ENCODE data around the genes HAVCR1 and LSM11.

DNA sequence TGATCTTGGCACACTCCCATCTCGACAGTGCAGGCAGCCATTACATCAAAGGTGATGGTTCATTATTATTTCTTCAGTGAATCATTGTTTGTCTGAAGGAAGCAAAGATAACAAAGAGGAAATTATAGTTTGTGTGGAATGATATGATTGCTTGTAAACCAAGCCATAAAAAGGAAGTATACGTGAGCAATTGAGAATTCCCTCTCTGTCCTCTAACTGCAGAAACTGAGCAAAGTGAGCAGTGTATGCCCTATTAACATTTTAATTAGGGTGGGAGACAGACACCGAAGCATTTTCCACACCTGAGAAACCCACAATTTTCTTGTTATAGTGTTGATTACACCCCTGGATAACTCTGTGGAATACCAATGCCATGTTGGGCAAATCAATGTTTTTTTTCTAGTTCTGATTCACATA, 171.5 kb upstream of the PPP1R2B start:
- PRO-cap, 4 experiments = no peak in any of the 4 experiments
- RAMPAGE, long total RNA, 4 experiments = no peak in any of the 4 experiments

GRCh38 chr5:156929596-156929966, 33.4 kb downstream of the TIMD4 start:
- PRO-cap, 4 experiments = no peak in any of the 4 experiments
- RAMPAGE, long total RNA, 4 experiments = no peak in any of the 4 experiments

DNA sequence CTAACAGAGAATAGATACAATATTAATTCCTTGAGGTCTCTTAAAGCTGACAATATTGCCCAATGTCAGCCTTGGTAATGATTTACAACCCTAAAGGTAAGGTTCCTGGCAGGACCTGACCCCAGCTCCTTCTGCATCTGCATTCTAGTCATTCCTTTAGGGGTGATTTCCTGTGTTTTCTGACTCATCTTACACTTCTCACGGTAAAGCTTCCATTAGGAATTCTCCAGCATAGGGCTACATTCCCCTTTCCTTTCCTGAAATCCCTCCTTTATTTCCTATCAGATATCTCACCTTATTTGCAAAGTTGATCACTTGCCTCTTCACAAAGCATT, 9.3 kb downstream of the HAVCR1 start:
- PRO-cap, 4 experiments = no peak in any of the 4 experiments
- RAMPAGE, long total RNA, 4 experiments = no peak in any of the 4 experiments

GRCh38 chr5:157058951-157059377, at the start of gene HAVCR1:
HAVCR1 (minus strand) TSS chr5:157059116.
- PRO-cap, 4 experiments = no peak in any of the 4 experiments
- RAMPAGE, long total RNA, 4 experiments = no peak in any of the 4 experiments

- PRO-cap, 4 experiments = no peak in any of the 4 experiments
- RAMPAGE, long total RNA, 4 experiments = no peak in any of the 4 experiments
Observed at GRCh38 chr5:157159167-157159571, 6.9 kb downstream of the GARIN3 start.

- PRO-cap, 4 experiments = peak in 2 of 4 experiments; most common plus-strand start chr5:157184614 (in 1); most common minus-strand start chr5:157184435 (in 2)
- RAMPAGE, long total RNA, 4 experiments = no peak in any of the 4 experiments
Observed at GRCh38 chr5:157184270-157184905, 3.7 kb downstream of the ITK start.

DNA sequence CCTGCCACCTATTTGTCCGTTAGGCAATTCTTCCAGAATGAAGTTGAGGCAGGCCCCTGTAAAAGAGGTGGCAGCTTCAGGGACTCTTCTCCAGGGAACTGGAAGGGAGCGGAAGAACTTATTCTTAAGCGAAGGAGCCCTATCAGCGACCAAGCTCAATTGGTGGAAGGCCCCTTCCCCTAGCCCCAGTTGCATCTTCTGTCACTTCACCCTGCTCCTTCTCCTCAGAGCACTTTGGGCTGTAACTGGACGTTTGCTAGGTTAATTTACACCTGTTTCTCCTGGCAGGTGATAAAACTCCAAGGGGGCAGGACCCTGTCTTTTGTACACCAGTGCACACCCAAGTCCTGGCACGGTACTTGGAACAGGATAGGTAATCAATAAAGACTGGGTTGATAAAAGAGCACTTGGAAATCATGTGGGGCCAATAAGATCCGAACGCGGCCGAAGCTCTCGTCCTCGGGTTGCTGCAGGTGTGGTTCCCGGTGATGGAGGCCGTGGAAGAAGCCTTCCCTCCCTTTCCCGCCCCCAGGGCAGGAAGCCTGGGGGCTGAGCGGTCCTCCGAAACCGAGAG, 468 bp upstream of the CYFIP2 start:
- PRO-cap, 4 experiments = no peak in any of the 4 experiments
- RAMPAGE, long total RNA, 4 experiments = no peak in any of the 4 experiments

DNA sequence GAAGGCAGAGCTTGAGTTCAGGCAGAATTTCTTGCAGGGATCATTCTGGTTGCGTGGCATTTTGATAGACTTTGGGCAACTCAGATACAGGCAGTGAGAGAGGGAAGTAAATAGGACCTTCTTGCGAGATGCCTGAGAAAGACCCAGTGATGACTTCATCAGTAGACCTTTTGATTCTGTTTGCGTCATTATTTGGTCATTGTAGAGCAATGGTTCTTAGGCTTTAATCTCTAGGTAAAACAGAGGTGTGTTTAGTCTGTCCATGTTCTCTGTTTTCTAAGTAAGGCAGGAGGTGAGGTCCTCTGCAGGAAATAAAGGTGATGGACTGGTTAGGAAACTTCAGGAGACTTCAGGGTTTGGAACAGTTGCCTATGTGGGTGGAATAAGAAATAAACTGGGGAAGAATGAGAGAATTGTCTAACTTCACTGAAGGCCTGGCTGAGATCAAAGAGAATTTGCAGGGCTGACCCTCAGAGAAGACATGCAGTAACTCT, 4.1 kb downstream of the CYFIP2 start:
- PRO-cap, 4 experiments = no peak in any of the 4 experiments
- RAMPAGE, long total RNA, 4 experiments = no peak in any of the 4 experiments

GRCh38 chr5:157272435-157272944, 6.6 kb downstream of the CYFIP2 start:
- PRO-cap, 4 experiments = peak in 1 of 4 experiments; most common minus-strand start chr5:157272536 (in 1)
- RAMPAGE, long total RNA, 4 experiments = no peak in any of the 4 experiments

DNA sequence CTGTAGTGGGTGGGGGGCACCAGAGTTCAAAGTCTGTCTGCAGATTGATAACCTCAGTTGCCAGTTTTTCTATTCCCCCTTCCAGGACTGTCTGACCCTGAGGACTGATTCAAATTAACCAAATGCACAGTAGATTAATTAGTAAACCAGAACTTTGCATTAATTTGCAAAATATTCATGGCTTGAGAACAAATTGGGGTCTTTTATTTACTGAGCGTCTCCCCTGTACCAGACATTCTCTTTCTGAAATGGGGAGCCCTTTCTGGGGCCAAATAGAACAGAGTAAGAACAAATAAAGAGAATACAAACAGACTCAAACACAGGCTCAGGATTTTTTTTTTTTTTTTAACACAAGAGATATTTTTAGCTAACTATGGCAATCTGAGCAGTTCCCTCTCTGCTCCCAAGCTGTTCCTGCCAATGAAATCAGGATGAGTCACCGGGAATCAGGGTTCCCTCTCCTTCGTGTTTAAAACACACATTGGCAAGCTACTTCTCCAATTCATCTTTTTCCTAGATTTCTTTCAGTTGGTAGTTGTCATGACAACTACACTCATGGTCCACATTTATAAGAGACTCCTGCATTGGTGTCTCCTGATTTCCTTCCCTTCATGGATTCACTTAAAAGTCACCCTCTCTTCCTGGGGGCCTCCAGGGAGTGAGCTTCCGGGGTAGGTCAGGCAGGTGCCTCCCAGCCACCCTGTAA, 42.0 kb upstream of the FNDC9 start:
- PRO-cap, 4 experiments = no peak in any of the 4 experiments
- RAMPAGE, long total RNA, 4 experiments = no peak in any of the 4 experiments

- PRO-cap, 4 experiments = no peak in any of the 4 experiments
- RAMPAGE, long total RNA, 4 experiments = no peak in any of the 4 experiments
Observed at GRCh38 chr5:157496699-157497184, 36.7 kb downstream of the NIPAL4 start.

GRCh38 chr5:157511412-157512592, 51.8 kb downstream of the NIPAL4 start:
- PRO-cap, 4 experiments = peak in 3 of 4 experiments; most common plus-strand start chr5:157511828 (in 1)
- RAMPAGE, long total RNA, 4 experiments = no peak in any of the 4 experiments

GRCh38 chr5:157548243-157549096, 27.1 kb downstream of the ADAM19 start:
- PRO-cap, 4 experiments = peak in 1 of 4 experiments; most common plus-strand start chr5:157548735 (in 1)
- RAMPAGE, long total RNA, 4 experiments = no peak in any of the 4 experiments

DNA sequence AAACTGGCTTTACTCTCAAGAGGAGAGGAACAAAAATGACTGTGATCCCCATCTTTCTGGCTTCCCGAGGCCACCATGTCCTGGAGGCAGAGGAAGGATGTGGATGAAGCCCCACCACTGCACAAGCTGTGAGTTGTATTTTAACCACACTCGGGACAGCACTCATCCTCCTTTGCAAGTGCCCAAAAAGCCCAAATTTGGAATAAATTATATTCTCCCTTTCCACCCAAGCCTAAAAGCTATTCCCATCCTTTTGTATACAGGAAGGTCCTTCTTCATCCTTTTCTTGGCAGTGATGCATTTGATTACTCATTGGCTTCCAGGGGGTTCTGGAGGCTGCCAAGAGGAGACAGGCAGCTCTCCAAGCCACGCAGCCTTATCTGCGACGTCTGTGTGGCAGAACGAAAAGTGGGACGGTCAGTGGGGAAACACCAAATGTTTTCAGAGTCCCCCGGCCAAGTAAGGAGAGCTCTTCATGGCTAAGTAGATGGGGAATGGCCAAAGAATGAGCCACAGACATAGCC, 12.3 kb downstream of the ADAM19 start:
- PRO-cap, 4 experiments = no peak in any of the 4 experiments
- RAMPAGE, long total RNA, 4 experiments = no peak in any of the 4 experiments

GRCh38 chr5:157602437-157603016, 27.0 kb upstream of the ADAM19 start:
- PRO-cap, 4 experiments = no peak in any of the 4 experiments
- RAMPAGE, long total RNA, 4 experiments = no peak in any of the 4 experiments

GRCh38 chr5:157743287-157744519, at the start of gene LSM11:
LSM11 (plus strand) TSS chr5:157743712.
- PRO-cap, 4 experiments = peak in 4 of 4 experiments; most common plus-strand start chr5:157743747 (in 2); most common minus-strand start chr5:157743547 (in 2)
- RAMPAGE, long total RNA, 4 experiments = start-site peak on the plus strand in 2 of 4 experiments, at chr5:157743712-157743747 at its widest, 11 to 13 reads per replicate

- PRO-cap, 4 experiments = no peak in any of the 4 experiments
- RAMPAGE, long total RNA, 4 experiments = no peak in any of the 4 experiments
Observed at GRCh38 chr5:158436652-158436944, 577.7 kb upstream of the CLINT1 start.

- PRO-cap, 4 experiments = no peak in any of the 4 experiments
- RAMPAGE, long total RNA, 4 experiments = no peak in any of the 4 experiments
Observed at GRCh38 chr5:158461172-158461750, 602.3 kb upstream of the CLINT1 start.

DNA sequence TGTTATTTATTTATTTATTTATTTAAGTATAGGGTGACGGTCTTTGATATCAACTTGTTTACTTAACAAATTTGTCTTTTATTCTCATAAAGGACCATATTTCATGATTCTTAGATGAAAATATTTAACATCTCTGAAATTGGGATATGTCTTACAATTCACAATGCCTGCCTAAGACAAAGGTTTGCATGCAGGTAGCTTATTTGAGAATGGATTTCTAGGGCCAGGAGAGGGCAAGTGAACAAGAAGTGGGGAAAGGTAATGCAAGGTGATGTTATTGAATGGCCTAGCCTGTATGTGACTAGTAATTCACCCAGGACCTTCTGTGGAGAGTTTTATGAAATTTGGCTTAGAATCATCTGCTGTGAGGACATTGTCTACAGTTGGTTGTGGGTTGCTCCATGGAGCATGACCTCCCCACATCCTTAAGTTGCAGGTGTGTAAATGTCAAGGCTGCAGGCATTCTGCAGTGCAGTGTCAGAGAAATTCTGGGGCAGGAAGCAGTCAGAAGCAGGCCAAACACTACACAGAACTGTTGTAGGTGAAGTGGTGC, 588.4 kb downstream of the EBF1 start:
- PRO-cap, 4 experiments = no peak in any of the 4 experiments
- RAMPAGE, long total RNA, 4 experiments = no peak in any of the 4 experiments

GRCh38 chr5:158727195-158727688, 372.5 kb downstream of the EBF1 start:
- PRO-cap, 4 experiments = peak in 1 of 4 experiments; most common plus-strand start chr5:158727529 (in 1)
- RAMPAGE, long total RNA, 4 experiments = no peak in any of the 4 experiments

All from spleen (tissue), 7 donors.